ENCODE results near the genes KCTD3 and BPNT1.

DNA sequence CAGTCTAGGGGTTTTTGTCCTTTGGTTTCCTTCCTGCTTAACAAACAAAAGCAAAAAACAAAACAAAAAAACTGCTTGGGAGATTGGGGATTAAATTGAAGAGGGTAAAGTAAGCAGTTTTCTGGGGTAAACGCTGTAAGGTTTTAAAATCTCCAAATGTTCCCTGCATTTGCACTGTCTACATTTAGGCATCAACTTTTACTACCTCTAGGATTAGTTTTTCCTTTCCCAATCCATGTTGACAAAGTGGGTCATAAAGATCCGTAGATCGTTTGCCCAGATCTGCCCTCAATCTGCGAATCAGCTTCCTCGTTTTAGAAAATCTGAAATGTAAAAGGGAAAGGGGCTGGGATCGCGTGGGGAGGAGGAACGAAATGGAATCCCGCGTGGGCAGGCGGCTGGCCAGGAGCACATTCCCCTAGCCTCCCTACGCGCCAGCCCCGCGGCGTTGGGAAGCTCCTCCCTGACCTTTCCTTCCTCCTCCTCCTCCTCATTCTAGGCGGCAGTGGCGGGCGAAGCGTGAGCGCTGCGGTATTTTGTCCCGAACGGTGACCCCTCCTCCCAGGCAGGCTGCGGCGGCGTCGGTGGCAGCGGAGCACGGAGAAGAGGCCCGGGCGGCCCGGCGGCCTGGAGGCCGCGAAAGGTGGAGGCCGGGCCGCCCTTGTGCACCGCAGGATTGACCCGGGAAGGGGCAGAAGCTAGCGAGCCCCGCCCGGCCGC, at the start of gene KCTD3:
TSS of gene KCTD3 (plus strand) at position 493 of the 720 bp plus-strand sequence.
- RRBS, 2 experiments: no CpG with 5 or more reads among the region's 44 CpGs

DNA sequence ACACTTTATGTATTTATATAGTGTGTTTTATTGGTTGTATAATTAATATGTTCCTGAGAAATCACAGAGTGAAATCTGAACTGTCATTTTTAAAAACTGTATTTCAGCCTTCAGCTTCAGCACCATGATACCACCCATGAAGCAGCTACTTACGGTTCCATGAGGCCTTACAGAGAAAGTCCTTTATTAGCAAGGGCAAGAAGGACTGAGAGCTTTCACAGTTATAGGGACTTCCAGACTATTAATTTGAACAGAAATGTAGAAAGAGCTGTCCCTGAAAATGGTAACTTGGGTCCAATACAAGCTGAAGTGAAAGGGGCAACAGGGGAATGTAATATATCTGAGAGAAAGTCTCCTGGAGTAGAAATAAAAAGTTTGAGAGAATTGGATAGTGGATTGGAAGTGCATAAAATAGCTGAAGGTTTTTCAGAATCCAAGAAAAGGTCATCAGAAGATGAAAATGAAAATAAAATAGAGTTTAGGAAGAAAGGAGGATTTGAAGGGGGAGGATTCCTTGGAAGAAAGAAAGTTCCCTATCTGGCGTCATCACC, 52.9 kb downstream of the KCTD3 start:
- RRBS, 2 experiments: no CpG with 5 or more reads among the region's 2 CpGs

DNA sequence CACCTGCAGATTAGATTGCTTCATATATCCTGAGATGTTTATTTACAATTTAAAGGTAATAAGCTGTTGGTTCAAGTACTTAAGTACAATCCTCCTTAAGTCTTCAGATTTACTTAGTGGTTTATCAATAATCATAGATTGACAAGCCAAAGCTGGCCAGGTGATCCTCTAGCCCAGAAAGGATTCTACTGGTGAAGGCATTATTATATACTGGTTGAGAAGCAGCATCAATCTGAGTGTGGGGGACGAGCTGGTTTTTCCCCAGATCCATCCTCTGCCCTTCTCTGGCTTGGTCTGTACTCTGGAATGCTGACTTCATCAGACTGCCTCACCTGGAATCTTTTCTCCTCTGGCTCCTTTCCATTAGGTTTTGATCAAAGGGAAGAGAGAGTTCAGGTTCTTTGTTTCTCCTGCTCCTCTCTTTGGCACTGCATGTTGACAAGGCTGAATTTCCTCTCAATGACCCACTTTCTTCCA, 93.9 kb downstream of the KCTD3 start:
- RRBS, 2 experiments: no CpG with 5 or more reads among the region's 1 CpG

DNA sequence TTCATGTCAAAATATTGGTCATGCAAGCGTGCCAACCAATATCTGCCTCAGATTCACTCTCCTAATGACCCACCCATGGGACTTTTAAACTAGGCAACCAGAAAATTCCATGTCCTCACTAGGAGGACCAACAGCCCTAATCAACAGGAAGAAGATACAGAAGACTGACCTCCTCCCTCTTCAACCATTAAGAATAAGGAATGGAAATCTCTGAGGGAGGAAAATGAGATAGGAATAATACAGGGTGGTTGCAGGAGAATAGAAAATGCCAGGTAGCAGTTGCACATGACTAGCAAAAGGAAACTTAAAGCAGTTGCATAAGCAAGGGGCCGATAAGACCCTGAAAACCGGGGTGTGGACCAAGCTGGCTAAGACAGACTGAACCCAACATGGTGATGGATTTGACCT, 61.0 kb upstream of the USH2A start:
- RRBS, 2 experiments: no CpG with 5 or more reads among the region's 3 CpGs

- RRBS, 2 experiments: no CpG with 5 or more reads among the region's 9 CpGs
These were observed 108.1 kb upstream of the USH2A start for GRCh38 chr1:216531254-216531793.

GRCh38 chr1:216531794-216531999, 108.4 kb upstream of the USH2A start:
- RRBS, 2 experiments: no CpG with 5 or more reads among the region's 2 CpGs

GRCh38 chr1:217601582-217602321, 29.1 kb downstream of the GPATCH2 start:
- RRBS, 2 experiments: no CpG with 5 or more reads among the region's 3 CpGs

- RRBS, 2 experiments: under 1 to 4% methylated on average over 33 to 38 of the region's 54 CpGs
These were observed 120.4 kb upstream of the RRP15 start for GRCh38 chr1:218164745-218165119.

- RRBS, 2 experiments: no CpG with 5 or more reads among the region's 11 CpGs
These were observed 329.1 kb downstream of the TGFB2 start for GRCh38 chr1:218674185-218674785.

GRCh38 chr1:219173256-219173584, 458 bp upstream of the LYPLAL1 start:
- RRBS, 2 experiments: no CpG with 5 or more reads among the region's 5 CpGs

GRCh38 chr1:219174576-219175654, 1.2 kb downstream of the LYPLAL1 start:
- RRBS, 2 experiments: no CpG with 5 or more reads among the region's 13 CpGs

DNA sequence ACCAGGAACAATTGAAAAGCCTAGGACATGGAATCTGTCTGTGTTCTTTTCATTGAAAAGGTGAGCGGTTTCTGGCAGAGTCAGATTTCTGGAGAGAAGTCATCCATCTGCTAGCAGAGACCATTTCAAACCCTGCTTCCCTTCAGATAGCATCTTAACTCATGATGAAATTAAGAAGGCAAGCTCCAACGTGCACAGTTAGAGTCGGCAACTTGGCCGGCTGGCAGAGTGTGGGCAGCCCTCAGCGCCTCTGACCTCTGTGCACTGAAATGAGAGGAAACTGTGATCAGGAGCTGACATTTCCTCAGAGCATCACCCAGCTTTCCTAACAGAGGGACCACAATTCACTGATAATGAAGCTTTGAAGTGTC, 144.9 kb upstream of the ZC3H11B start:
- RRBS, 2 experiments: no CpG with 5 or more reads among the region's 5 CpGs

- RRBS, 2 experiments: no CpG with 5 or more reads among the region's 3 CpGs
These were observed 27.4 kb downstream of the EPRS1 start for GRCh38 chr1:220018852-220019331.

DNA sequence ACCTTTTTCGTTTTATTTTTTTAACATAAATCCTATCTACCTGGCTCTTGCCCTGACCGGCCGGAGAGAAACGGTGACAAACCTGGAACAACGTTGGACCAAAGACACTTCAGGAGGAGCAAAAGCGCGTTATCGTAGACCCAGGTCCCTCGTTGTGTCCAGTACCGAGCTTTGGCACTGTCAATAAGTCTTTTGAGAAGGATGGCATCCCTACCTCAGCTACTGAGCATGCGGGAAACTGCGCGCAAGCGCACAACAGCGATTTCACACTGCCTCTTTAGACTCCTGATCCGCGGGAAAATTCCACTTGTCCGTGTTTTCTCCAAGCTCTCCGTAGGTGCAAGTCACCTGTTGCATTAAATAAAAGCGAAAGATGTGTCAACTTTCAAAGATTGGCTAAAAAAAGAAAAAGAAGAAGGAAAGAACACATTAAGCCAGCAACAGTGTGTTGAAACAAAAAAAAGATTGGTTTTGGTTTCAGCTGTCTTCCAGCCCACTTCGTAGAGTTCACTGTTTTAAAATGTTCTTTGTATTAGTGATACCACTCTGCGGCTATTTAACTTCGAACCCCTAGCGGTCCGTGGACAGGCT, at the start of gene BPNT1:
TSS of gene BPNT1 (minus strand) at position 185 of the 591 bp plus-strand sequence.
- RRBS, 2 experiments: no CpG with 5 or more reads among the region's 25 CpGs

- RRBS, 2 experiments: no CpG with 5 or more reads among the region's 6 CpGs
These were observed 25.0 kb downstream of the IARS2 start for GRCh38 chr1:220118796-220119464.

DNA sequence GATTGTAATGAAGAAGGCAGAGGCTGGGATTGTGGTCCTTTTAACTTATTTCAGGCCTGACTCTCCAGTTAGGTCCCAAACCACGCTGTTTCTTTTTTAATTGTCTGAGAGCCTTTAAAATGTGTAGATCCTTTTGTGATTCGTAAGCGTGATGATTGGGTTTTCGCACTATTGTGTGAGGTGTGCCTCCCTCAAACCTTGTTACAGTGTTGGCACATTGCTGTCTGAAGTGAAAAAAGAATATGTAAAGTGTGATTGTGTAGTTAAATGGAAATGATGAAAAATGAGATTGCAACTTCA, 43.1 kb downstream of the IARS2 start:
- RRBS, 2 experiments: no CpG with 5 or more reads among the region's 4 CpGs

GRCh38 chr1:220642967-220643509, 47.1 kb upstream of the C1orf115 start:
- RRBS, 2 experiments: no CpG with 5 or more reads among the region's 6 CpGs

DNA sequence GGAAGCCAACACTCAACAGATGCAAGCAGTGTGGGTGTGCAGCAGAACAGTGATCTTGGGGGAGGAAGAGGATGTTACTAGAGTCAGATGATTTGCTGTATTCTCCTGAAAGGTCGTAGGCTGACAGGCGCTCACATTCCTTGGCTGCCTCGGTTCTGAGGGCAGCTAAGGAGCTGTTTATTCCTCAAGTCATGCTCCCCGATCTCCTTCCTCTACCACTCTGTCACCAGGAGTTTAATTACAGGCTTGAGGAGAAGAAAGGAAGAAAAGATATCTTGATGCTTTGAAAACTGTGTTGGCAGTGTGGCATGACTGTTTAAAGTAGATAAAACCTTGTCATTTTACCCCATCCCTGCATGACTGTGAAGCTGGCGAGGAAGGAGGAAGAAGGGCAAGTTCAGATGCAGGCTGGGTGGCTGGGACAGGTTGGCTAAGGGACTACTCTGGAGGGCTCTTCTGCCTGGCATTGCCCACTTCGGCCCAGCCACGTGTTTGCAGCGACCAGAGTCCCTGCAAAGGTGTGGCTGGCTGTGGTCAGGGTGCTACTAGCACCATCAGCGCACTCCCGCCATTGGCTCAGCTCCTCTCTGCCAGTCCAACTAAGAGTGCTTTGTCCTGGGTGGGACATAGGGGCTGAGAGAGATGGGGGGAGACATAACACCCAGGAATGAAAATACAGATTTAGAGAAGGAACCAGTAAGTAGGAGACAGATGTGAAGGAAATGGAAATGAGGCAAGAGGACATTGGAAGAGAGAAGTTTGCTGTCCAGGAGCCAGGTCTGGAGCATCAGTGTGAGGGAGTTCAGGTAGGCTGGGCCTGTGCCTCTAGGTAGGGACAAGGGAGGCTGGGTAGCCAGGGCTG, 7.1 kb downstream of the C1orf115 start:
- RRBS, 2 experiments: no CpG with 5 or more reads among the region's 10 CpGs

Data from Panc1 (cell line).